ENCODE measurements around a stretch of chr18.

DNA sequence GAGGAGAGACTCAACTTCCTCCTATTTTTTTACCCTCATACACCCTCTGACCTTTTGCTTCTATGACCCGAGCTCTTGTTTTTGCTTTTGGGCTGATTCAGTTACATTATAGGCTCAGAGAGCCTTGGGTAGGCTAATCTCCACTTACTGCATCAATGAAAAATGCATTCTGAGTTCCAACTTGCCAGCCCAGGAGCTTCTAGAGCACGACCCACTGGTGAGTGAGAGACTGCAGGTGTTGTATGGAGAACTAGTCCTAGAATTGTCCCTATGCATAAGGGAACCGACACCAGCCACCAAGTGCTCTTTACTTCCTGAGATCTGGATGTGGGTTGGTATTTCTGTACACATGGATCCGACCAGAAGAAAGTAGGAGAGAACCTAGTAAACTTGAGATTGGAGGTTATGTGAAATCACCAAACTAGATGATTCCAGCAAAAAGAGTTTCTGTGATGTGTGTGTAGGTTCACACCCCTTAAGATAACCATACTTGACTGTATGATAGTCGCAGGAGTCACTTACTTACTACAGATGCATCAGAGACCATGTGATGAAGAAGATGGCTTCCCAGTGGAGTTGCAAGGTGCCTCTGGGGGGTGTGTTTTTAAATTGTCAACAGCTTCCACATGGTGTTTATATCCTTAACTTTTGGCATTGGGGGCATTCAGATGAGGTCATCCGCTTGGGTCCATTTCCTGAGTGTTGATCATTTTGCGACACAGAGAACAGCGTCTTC lies 91.3 kb downstream of the CABLES1 start:
- PRO-cap = no peak

DNA sequence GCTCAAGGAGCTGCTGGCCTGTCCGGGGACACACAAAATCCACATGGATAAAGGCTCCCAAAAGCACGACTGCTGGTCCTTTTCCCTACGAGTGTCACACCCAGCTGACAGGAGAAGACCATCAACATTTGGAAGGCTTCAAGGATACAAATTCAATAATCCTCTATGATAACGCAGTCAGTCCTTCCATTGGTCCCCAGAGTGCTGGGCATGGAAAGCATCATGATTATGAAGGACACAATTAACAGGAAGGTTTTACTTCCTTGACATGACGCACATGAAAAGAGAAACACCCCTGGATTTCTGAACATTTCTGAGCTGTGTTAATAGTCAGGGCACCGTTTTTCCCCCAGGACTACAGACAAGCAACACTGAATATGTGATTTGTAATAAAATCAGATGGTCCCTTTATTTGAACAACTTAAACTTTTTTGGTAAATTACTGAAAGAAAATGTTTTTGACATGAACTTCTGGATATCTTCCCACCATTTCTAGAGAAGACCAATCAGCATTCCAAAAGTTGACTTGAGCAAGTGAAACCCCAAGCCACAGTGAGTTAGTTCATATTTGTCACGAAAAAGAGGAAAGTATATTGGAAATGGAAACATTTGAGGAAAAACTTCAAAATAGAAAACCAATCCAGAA lies 67.3 kb downstream of the TMEM241 start:
- PRO-cap = no peak

- PRO-cap = no peak
Observed at GRCh38 chr18:23484529-23484987, 18.8 kb upstream of the RMC1 start.

GRCh38 chr18:23518719-23519445 lies 15.6 kb downstream of the RMC1 start:
- PRO-cap = no peak

DNA sequence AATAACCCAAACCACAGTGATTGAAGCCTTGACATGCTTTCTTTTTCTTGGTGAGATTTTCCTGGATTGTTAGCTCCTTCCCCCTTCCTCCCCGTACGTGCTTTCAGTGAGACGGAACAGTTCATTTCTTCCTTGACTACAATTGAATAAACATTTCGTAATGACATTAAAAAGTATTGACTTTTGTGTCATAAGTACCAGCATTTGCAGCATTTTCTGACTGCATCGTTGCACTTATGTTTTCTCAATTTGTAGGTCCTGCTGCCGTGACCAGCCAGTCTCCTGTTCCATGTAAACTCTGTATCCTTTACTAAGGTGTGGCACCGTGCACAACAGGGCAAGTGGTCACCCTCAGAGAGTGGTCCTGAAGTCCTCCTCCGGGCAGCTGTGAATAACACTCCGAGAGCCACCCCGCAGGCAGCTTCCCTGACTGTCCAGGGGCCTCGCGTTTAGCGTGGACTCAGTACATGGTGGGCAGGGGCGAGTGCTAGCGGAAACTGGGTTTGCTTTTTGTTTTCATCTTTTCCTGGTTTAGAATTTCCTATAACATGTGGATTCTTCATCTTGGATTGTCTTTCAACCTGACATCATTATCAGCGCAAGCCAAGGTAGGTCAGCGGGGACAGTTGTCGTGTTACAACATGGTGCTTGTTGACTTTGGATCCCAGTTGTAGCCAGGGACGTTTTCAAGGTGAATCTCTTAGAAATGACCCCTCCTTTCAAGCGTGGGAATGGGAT lies 20.7 kb downstream of the RMC1 start:
- PRO-cap = no peak

- PRO-cap = no peak
Observed at GRCh38 chr18:23529870-23530389, 26.6 kb downstream of the RMC1 start.

DNA sequence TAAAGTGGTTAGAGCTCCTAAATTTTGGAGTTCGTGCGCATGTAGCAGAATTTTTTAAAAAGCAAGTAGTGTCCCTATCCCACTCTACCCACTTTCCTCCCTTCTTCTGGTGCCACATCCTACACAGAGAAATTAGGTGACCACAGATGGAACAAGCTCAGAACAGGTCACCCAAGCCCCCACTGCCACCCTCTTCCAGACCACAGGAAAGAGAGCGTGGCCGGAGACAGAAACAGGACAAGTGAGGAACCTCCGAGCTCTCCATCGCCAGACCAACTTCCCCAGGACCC lies 455 bp downstream of the NPC1 start:
- PRO-cap = no peak

DNA sequence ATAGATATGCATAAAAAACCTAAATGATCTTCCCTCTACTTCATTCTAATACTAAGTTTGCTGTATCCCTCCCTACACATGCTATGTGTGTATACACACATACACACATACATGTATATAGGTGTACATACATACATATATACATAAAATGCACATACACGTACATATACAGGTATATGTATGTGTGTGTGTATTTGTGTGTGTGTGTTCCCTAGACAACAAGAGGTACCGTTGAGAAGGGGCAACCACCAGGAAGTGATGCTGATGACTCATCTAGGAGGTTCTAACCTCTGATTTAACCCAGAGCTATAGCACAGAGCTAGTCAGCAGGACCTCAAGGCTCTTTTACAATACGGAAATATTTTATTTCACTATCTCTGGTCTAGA lies 139.1 kb downstream of the LAMA3 start:
- PRO-cap = unidirectional peak, plus-strand start at position 293 of the sequence

DNA sequence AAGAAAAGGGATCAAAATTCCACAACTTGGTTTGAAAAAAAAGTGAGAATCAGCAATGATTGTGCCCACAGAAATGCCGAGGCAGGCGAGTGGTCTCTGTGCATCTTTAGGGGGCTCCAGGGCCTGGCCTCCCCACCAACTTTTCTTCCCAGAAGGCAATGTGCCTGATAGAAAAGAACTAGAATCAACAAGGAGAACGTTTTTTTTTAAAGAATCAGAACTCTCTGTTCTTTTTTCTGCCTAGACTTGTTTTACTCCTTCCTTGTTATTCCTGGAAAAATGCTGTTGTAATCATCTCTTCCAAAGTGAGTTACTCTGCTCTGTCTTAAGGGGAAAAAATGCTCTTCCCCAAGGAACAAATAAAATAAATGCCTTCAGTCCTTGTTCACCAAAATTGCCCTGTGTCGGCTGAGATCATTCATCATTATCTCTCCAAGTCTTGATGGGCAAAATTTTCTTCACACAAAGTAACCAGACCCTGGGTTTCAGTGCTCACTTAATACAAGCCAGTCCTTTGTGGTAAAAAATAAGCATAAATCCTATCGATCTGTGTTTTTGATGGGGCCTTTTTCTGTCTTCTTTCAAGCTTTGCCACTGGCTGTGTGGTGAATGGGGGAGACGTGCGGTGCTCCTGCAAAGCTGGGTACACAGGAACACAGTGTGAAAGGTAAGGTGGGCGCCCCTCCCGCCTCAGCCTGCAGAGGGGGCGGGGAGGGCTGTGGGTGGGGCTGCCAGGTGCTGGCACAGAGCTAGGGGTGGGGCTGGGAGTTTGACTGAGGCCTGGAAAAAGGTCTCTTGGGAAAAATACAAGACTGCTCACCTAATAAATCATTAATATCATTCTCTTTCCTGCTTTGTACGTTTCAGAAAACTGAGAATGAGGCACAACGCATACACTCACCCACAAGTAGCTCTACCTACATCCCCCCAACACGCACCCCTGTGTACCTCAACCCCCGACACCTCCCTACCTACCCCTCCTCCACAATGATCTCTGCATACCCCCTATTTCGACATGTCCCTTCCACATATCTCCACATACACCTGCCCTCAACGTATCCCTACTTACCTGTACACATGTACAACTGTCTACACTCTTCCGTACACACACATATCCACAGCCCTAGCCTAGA lies 130.0 kb upstream of the TTC39C start:
- PRO-cap = unidirectional peak, plus-strand start at position 866 of the sequence

DNA sequence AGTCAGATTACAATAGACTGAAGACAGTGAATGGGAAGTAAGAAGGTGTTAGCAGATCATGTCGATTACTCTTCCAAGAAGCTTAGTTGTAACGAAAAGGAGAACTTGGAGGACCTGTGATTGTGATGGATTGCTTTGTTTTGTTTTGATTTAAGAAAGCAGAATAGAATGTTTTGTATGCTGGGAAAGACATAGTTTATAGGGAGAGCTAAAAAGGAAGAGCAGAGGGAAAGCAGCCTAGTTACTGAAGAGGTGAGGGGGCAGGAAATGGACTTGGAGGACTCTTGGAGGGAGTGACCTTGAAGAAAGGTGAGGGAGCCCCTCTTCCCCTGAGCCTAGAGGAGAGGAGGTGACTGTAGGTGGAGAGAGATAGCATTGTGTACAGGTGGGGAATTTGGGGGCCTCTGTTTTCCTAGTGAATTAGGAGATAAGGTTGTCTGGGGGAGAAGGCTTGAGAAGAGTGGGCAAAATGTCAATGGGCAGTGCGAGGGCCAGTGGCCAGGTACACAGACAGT lies 49.1 kb upstream of the TTC39C start:
- PRO-cap = no peak

DNA sequence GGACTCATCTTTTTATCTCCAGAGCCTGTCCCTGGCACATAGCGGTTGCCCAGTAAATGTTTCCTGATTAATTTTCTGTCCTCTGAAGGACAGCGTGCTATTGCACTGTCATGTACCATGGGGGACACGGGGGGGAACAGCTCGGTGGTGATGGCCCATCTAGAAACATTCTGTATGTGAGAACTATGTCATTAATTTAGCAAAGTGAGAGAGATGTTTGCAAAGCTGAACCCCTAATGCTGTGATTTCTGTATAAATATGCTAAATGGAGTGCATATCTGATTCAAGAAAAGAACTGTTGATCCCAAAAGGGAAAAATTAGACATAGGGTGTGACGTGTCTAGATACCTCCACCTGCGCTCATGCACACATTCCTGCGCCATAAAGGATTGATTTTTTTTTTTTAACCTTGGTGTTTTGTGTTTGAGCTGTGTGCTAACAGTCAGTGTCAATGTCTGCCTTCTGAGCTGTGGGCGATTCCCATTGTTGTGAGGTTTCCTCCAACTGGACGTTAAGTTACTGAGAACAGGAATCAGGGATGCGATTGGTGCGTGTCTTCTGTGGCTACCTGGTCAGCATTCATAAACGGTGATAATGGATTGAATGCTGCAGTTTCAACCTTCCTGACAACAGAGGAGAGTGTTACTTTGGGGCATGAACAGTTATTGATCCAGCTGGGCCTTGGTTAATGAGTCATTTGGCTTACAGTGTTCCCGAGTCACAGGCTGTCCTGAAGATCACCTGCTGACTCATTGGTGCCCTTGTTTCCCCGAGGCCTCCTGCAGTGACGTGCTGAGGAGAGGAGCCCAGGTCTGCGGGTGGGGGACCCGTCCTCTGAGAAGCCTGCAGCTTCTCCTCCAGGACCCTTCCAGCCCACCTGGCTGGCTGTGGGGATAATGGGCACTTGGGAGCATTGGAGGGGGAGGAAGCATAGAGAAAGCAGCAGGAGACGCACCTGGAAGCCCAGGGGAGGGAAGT lies 26.0 kb upstream of the CABYR start:
- PRO-cap = bidirectional peak, plus-strand start at position 784 of the sequence, minus-strand start at position 490 of the sequence

DNA sequence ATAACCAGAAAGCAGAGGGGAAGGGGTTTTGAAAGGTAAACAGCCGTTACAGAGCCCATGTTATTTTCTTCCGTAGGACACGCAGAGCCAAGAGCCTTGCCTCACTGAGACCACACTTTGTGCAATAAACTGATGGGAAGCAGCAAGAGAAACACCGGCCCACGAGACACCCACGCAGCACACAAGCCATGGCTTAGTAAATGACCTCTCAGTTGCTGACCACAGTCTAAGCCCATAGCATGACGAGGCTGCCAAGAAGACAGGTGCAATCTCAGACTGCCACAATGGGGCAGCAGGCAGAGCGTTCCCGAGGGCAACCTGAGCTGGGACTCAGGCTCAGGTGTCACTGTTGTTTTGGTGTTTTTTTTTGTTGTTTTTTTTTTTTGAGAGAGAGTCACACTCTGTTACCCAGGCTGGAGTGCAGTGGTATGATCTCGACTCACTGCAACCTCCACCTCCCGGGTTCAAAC lies 59.7 kb downstream of the CABYR start:
- PRO-cap = no peak

GRCh38 chr18:24397952-24398290 lies 297 bp upstream of the OSBPL1A start:
- PRO-cap = bidirectional peak, plus-strand start at chr18:24398111, minus-strand start at chr18:24397824

DNA sequence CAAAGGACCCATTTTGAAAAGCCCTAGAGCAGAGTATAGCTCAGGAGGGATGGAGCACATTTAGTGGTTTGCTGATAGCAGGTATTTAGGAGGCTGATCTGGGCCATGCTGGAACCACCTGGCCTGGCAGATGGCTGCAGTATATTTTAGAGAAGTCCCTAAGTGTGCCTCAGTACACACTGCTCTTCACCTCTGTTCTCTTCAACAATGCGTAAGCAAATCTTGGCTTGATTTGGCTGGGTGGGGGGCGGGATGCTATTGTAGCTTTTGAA lies 171.9 kb downstream of the HRH4 start:
- PRO-cap = no peak

DNA sequence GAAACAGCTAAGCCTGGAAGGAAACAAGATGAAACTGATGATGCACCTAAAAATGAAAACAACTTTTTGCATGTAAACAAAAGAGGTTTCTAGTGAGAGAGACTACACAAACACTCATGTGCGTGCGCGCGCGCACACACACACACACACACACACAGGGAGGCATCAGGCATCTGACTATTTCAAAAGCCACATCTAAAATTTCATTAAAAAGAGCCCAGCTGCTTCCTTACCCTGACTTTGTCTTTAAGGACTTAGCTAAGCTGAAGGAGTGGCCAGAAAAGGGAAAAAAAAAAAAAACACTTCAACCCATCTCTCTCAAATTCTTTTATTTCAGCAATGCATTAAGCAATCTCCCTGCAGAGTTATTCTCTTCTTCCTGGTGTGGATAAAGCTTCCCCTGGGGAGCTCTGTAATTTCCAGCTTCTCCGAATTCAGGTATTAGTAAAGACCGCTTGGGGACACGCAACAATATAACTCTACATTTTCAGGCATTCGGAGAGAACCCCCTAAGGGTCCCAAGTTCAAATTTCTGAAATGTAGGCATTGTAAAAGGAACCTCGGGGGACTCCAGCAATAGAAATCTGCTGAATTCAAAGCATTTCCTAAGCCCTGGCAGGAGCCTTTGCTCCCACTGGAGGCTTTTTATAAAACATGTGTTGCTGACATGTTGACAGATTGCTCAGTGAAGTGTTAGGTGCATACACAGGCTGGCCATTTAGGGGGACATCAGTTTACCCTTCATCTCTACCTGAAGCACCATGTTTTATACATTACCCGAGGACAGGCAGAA lies 67.0 kb downstream of the ZNF521 start:
- PRO-cap = no peak

DNA sequence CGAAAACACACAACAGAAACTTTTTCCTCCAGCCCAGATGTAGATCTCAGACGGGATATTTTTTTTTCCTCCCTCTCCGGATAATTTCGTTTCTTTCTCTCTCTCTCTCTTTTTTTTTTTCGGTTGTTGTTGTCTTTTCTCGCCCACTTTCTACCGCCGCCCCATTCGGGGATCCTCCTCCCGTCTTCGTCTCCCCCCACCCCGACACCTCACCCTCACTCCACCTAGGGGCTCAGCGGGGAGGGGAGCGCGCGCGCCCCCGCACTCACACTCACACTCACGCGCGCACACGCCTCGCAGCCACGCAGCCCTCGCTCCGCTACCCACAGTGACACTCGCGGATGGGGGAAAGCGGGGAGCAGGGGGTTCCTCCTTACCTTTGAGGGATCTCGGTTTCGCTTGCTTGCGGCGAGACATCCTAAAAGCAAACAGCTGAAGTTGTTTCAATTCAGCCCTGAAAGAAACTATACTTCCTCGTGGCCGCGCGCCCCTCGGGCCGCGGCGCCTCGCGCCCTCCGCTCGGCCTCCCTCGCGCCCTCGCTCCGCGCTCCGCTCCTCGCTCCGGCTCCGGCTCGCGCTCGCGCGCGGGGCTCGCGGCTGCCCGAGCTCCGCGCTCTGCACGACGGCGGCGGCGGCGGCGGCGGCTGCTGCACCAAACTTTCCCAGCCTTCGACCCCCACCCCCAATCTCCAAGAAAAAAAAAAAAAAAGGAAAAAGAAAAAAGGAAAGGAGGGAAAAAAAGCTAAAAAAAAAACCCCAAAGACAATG lies 1.3 kb downstream of the ZNF521 start:
- PRO-cap = no peak

DNA sequence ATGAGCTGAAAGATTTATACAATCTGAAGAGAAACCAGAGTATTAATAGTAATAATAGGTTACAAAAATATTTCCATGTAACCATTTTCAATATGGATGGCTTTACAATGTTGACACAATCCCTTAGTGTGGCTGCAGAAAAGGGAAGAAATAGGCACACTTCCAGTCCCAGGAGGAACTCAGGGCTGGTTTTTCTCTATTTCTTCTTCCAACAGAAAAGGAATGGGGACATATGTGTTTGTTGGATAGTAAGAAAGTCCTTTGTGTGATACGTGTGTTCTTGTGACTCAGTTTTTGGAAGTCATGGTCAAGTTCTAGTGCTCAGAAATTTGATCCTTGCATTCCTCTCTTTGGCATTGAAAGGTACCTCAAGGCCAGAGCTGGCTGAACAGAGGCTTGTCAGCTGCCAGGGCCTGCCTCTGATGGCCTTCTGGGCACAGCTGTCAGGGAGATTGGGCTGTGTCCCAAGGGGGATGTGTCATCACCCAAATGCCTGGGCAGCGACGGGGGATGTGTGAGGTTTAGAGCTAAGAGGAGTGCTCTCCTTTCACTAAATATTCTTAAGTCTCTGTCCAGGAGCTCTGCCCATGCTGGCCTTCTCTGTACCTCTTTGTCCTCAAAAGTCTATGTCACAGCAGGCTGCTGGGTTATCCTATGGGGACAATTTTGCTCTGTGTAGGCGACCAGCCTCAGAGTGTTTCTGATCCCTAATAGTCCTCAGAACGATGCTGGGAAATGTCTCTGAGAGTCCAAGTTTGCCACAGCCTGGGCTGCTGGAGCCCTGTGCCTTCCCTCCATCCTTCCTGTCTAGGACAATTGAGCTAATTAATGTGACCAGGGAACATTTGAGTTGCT lies 115.2 kb upstream of the ZNF521 start:
- PRO-cap = no peak

DNA sequence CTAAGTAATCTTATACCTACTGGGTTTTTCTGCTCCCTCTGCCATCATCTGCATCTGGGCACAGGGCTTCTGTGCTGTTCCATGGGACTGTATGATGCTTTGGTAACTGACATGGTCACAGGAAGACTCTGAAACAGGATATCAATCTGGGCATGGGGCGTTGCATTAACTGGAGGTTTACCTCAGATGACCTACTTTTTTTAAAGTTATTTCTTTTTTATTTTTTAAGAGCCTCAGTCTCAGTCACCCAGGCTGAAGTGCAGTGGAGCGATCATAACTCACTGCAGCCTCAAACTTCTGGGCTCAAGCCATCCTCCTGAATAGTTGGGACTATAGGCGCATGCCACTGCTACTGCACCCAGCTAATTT lies 365.3 kb downstream of the SS18 start:
- PRO-cap = no peak

- PRO-cap = no peak
Observed at GRCh38 chr18:25958660-25958859, 131.9 kb downstream of the SS18 start.

DNA sequence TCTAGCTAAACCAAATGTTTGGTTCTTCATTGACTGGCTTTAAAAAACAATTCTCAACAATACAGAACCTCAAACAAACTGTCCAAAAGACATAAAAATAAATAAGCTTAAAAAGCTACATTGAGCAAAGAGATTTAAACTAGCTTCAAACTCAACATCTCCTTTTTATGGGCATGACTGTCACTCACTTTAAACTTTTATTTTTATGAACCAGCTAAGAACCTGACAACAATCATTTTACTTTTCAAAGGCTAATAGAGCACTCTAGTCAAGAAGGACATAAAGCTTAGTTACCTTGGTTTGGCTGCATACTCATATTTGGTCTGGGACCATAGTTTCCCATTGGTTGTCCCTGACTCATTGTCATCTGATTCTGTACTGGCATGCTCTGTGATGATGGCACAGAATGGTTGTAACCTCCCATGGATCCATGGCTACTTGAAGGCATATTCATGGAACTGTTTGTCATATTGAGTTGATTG lies 38.0 kb downstream of the SS18 start:
- PRO-cap = no peak